ENCODE measurements around a stretch of chr14.

- RAMPAGE, long total RNA, result no peak
- RRBS, result no CpG with 5 or more reads among the region's 4 CpGs
These were observed 20.8 kb upstream of the AMN start for GRCh38 chr14:102901675-102902037.

GRCh38 chr14:102973625-102974293, 51.3 kb downstream of the AMN start:
- RAMPAGE, long total RNA, result no peak
- RRBS, result no CpG with 5 or more reads among the region's 26 CpGs

GRCh38 chr14:103014414-103015344, 42.7 kb downstream of the CDC42BPB start:
- RAMPAGE, long total RNA, result no peak
- RRBS, result no CpG with 5 or more reads among the region's 12 CpGs

DNA sequence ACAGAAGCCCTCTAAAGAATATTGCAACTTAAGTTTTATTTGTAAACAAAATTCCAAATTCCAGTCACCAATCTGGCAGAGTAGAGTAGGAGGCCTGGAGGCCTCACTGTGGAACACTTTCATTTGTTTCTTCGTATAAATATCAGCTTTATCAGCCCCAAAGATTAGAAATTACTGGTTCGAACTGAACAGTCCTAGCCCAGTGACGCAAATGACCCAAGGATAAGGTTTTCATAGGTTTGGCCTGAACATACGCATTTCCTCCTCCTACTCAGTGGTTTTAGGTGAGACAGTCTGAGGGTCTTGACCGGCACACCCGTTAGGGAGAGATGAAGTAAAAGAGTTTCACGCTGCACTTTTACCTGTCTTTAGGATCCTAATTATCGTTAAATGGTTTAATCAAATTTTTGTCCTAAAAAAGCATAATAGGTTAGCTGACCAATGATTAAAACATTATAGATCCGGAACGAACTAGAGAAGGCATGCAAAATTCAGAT, 1.6 kb downstream of the CDC42BPB start:
- RAMPAGE, long total RNA, result no peak
- RRBS, result no CpG with 5 or more reads among the region's 10 CpGs

DNA sequence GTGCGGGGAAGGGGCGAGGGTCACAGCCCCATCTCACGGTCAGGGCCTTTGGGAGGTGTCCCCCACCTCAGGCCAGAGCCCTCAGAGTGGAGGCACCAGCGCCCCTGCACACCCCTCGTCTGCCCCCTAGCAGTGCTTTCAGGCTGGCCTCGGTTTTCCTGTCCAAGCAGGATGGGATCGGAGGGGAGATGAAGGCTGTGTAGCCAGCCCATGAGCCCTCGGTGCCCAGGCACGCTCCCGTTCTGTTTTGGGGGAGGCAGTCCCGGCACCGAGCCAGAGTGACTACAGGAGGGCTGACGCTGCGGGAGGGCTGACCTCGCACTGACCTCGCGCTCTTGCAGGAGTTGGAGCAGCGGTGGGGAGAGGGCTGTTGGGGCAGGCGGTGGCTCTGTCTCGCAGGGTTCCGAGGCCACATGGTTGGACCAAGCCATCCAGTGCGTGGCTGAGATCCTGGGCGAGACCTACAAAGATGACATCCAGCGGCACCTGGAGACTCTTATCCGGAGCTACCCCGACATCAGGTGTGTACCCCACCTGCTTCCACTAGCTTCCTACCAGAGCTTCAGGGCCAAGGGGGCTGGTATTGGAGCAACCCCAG, 13.6 kb downstream of the EXOC3L4 start:
- RAMPAGE, long total RNA, result no peak
- RRBS, result no CpG with 5 or more reads among the region's 26 CpGs

DNA sequence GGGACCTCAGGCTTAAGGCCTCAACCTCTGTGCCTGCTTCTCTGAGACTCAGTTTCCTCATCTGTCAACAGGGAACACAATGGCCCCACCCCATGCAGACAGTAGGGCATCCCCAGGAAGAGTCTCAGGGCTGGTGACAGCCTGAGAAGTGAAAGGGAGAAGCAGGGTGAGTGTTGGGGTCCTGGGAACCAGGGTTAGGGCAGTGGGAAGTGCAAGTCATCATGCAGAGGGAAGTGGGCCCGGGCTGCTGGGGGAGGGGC, 4.4 kb upstream of the TNFAIP2 start:
- RAMPAGE, long total RNA, result no peak
- RRBS, result no CpG with 5 or more reads among the region's 1 CpG

DNA sequence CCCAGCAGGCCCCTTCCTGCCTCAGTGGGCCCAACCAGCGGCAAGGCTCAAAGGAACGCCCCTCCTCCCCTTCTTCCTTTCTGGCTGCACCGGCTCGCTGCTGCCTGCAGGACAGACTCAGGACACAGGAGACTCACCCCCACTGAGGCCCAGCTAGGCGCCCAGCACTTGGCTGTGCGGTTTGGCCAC, 667 bp downstream of the TNFAIP2 start:
- RAMPAGE, long total RNA, result no peak
- RRBS, result no CpG with 5 or more reads among the region's 6 CpGs

- RAMPAGE, long total RNA, result no peak
- RRBS, result no CpG with 5 or more reads among the region's 6 CpGs
These were observed 78.6 kb downstream of the TNFAIP2 start for GRCh38 chr14:103201818-103202280.

- RAMPAGE, long total RNA, result no peak
- RRBS, result no CpG with 5 or more reads among the region's 4 CpGs
These were observed 10.5 kb downstream of the MARK3 start for GRCh38 chr14:103395596-103396229.

DNA sequence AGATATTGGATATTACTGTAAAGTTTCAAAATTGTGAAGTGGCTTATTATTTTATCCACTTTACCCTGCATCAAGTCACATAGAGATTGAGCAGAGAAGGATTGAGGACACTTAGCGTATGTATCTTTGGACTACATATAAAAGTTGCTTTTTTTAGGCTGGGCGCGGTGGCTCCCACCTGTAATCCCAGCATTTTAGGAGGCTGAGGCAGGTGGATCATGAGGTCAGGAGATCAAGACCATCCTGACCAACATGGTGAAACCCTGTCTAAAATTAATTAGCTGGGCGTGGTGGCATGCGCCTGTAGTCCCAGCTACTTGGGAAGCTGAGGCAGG, 38.2 kb downstream of the CKB start:
- RAMPAGE, long total RNA, result no peak
- RRBS, result no CpG with 5 or more reads among the region's 5 CpGs

- RAMPAGE, long total RNA, result no peak
- RRBS, result 4% methylated on average over 8 of the region's 25 CpGs
These were observed 737 bp upstream of the TRMT61A start for GRCh38 chr14:103528052-103528865.

DNA sequence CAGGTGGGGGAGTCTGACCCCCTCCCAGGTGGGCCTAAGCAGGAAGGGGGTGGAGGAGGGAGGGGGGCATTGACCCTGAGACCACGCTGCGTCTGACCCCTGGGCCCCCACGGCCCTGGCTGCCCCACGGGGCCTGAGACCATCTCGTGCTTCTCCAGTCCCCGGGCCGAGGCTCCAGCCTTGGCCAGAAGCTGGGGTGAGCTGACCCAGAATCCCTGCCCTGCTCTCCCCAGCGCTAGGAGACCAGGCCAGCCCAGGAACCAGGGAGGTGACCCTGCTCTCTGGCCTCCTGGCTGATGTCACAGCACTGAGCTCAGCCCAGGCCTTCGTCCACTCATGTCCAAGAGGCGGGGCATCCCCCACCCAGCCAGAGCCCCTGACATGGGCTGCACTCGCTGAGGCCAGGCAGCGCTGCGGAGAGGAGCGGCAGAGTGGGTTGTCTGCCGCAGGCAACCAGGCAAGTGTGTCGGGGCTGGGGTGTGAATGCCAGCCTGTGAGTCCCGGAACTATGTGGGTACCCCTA, 6.2 kb downstream of the TRMT61A start:
- RAMPAGE, long total RNA, result no peak
- RRBS, result no CpG with 5 or more reads among the region's 17 CpGs

GRCh38 chr14:103558132-103558802, 4.2 kb downstream of the BAG5 start:
- RAMPAGE, long total RNA, result no peak
- RRBS, result 94% methylated on average over 3 of the region's 10 CpGs

GRCh38 chr14:103559441-103560279, 2.8 kb downstream of the BAG5 start:
- RAMPAGE, long total RNA, result no peak
- RRBS, result no CpG with 5 or more reads among the region's 14 CpGs

- RAMPAGE, long total RNA, result no peak
- RRBS, result no CpG with 5 or more reads among the region's 7 CpGs
These were observed 21.6 kb downstream of the COA8 start for GRCh38 chr14:103584341-103584741.

GRCh38 chr14:103634080-103634792, 5.2 kb downstream of the KLC1 start:
- RAMPAGE, long total RNA, result no peak
- RRBS, result no CpG with 5 or more reads among the region's 7 CpGs

- RAMPAGE, long total RNA, result no peak
- RRBS, result no CpG with 5 or more reads among the region's 10 CpGs
These were observed 42.1 kb downstream of the XRCC3 start for GRCh38 chr14:103672975-103673653.

DNA sequence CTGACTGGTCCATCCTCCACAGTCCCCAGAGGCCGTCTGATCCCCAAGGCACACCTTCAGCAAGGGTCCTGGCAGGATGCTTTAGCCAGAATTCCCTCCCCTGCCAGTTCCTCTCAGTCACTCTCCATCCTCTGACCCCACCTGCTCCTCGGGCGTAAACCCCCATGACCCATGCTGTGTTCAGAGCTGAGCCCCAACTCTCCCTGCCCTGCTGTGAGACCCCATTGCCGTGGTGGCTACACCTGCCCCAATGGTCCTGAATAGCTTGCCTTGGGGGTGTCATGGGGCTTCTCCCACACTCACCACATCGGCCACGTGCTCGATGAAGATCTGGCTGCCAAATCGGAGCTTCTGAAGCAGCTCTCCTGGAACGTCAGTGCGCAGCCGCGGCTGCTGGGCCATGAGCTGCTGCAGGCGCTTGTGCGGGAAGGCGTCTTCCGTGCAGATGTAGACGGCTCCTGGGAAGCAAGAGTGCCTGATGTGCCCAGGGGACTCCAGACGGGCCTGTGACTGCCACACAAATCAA, 12.3 kb downstream of the XRCC3 start:
- RAMPAGE, long total RNA, result no peak
- RRBS, result no CpG with 5 or more reads among the region's 18 CpGs

DNA sequence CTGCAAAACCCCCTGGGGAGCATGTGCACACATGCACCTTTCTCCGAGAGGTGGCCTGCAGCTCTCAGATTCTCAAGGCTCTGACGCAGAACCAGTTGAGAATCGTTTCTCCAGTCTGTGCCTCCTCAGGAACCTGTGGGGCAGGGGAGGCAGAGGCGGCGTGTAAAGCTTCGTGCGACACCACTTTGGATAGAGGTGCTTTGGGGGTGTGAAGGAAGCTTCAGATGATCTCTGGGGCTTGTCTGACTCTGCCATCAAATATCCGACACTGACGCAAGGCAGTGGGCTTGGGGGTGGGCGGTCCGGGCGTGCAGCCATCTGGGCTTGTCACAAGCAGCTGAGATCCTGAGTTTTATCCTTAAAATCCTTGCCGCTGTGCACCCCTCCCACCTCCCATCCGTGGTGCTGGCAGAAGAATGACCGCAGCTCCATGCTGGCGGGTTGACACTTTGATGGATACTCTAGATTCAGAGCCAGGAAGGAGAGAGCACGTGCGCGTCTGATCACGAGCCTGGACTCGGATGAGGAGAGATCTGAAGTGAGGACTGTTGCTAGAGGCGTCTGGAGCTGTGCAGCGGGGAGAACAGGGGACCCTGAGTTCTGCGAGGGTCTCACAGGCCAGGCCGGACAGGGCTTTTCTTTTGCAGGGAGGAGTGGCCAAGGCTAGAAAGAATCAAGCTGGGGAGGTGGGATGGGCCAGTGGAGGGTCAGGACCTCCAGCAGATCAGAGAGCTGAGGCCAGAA, 2.9 kb downstream of the ZFYVE21 start:
- RAMPAGE, long total RNA, result no peak
- RRBS, result no CpG with 5 or more reads among the region's 25 CpGs

DNA sequence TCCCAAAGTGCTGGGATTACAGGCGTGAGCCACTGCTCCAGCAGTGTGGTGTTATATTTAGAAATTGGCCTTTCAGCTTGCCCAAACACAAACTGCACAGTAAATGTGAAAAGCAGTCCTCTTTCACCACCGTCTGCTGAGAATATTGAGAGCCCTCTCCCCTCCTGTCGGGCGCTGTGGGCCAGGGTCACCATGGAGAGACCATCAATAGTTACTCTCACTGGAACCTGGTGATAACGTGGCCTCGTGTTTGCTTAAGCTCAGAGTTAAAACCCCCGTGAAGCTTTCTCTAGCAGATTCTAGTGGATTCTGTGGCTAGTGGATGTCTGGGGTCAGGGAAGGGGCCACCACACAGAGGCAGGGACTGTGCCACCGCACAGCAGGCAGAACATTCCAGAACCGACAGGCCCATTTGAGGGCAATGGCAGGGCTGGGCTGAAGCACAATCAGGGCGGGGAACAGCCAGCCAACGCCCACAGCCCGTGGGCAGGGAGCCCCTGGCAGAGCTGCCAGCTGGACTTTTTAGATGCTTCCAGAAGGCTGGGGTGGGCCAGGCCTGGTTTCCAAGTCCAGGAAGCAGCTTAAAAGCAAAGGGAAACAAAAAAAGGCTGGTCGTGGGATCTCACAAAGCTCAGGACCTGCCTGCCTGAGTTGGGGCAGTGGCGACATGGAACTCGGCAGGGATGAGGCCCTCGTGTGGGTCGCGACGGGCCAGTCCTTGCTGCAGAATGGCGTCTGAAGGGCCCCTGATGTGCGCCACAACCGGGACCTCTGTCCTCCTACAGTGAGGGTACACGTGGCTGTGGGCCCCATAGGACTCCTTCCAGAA, 7.5 kb downstream of the ZFYVE21 start:
- RAMPAGE, long total RNA, result no peak
- RRBS, result no CpG with 5 or more reads among the region's 23 CpGs

All from hepatocyte (in vitro differentiated cells and primary cell).